Left ventricle myocardium (tissue), 1 donor: ENCODE measurements around a stretch of chr5.

DNA sequence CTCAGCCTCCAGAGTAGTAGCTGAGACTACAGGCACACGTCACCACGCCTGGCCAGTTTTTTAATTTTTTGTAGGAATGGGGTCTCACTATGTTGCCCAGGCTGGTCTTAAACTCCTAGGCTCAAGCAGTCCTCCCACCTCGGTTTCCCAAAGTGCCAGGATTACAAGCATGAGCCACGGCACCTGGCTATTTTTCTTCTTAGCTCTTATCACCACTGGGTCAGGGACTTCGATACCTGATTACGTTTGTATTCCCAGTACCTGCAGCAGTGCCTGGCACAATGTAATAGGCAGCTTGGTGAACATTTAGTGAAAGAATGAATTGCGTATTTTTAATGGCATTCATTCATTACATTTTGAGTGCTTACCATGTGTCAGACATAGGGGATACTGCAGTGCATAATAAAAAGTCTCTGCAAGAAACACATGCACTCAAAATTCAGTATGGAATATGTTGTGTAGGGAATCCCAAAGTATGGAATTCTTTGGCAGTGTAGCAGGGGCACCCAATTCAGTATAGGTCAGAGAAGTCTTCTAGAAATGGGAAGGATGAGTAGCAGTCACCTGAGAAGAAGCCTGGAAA, 10.4 kb downstream of the LARP1 start:
- PRO-cap = no peak

- PRO-cap = no peak
These were observed 35.1 kb downstream of the LARP1 start for GRCh38 chr5:154790017-154790917.

DNA sequence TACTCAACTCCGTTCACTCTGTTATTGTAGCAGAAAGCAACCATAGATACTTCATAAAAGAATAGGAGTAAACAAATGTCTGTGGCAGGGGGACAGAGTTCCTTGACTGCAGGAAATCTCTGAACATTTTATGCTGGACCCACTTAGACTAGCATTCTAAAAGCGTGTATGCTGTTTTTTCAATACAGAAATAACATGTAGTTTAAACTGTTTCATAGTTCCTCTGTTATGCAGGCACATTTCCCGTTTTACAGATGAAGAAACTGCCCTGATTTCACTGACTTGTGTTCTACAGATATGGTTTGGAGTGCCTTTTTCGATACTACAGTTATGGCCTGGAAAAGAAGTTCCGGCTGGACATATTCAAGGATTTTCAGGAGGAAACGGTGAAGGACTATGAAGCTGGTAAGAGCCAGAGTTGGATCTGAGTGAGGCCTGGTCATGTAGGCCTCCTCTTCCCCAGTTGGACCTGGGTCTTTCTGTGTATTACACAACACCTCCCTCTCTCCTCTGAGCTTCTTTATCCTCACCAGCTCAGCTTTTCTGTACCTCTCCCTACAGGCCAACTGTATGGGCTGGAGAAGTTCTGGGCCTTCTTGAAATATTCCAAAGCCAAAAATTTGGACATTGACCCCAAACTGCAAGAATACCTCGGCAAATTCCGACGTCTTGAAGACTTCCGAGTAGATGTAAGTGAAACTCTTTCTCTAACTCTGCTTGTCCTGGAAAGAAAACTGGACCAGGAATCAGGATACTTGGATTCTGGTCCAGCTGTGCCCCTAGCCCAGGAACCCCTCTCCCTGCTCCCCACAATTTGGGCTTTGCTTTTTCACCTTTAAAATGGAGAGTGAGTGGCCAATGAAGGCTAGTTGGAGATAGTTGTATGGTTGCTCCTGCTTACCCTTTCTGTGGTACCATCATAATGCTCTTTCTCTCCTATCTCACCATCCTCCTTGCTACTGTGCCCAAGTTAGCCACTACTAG, 39.2 kb downstream of the FAXDC2 start:
- PRO-cap = no peak

- PRO-cap = no peak
These were observed 31.7 kb downstream of the FAXDC2 start for GRCh38 chr5:154818272-154819478.

- PRO-cap = no peak
These were observed 6.3 kb upstream of the GARIN3 start for GRCh38 chr5:157172253-157172936.

DNA sequence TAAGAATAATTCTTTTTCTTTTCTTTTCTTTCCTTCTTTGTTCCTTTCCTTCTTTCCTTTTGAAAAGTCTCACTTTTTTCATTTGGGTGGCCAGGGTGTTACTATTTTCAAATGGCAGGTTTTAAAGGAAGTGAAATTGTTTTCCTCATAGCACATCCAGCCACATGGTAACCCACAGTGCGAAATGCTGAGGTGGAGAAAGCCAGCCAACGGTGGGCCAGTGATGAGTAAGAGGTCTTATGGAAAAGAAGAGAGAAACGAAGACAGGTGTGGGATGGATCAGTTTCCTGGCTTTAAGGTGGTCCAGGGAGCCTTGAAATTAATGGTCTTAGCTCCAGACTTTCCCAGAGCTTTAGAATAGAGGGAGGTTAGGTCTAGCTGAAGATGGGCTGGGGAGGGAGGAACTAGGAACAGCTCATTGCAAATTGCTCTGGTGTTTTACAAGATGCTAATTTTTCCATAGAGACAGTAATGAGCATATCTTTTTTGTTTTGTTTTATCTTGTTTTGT, 17.7 kb downstream of the ITK start:
- PRO-cap = no peak

- PRO-cap = no peak
These were observed 42.0 kb downstream of the ITK start for GRCh38 chr5:157222385-157223208.

GRCh38 chr5:157249065-157249539, 16.8 kb upstream of the CYFIP2 start:
- PRO-cap = no peak

DNA sequence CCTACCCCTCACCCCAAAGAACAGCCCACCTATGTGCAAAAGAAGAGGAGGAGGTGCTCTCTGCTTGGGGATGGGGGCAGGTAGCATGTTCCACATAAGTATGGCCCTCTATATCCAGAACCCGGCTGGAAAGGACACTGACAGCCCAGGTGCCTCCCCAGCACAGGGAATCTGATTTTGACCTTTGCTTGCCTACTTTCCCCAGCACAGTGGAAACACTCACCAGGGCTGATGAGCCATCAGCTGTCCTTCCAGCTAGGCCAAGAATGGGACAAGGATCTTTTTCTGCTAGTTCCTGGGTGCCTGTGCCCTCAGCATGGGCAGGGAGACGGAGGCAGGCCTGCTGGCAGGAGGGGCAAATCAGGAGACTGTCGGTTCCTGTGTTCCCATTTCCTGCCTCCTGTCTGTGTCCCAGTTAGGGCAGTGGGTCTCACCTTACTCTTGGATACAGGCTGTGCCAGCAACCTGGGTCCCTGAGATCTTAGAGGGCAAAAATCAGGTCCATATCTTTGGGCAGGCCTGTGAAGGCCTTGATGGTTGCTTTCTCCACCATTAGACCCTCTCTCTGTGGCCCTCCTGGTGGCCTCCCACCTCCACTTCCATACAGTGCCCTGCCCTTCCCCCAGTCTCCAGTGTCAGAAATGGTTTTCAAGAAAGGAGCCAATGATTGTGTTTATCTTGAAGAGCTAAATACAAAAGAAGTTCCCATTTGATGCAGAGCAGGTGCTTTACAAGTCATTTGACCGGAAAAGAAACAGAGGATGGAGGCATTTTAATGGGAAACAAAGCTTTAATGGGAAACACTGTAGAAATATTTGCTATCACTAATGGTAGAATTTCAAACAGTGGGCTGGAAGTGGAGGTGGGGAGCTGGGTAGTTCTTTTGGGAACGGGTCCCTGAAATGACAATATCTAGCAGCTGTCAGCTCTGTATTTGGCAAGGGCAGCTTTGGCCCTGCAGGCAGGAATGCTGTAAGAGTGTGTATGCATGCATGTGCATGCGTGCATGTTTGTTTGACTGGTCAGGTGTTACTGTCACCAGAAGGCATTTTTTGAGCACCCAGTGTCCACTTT, 1.4 kb downstream of the CYFIP2 start:
- PRO-cap = no peak

DNA sequence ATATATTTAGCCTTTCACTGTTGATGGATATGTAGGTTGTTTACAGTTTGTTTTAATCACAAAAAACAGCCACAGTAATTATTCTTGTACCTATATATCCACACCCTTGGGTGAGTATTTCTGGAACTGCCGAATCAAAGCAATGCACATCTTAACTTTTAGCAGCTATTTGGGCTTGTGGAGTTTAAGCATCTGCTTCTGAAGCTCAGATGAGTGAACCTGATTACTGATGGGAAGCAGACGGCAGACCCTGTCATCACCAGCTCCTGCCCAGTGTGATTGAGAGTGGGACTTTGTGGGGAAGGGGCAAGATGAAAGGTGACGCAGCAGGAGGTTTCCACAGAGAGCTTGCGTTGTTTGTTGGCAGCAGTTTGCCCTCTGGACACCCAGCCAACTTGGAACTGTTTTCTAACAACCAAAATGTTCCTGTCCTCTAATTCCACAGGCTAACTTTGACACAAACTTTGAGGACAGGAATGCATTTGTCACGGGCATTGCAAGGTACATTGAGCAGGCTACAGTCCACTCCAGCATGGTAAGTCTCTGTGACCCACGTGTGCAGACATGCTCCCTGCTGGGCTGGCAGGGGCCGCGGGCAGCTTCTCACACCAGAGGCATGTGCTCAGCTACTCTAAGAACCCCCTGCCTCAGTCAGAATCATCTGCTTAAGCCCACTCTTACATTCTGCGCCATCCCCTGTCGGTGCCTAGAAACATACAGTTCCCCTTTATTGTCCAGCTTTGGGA, 20.8 kb downstream of the CYFIP2 start:
- PRO-cap = bidirectional peak, plus-strand start at position 525 of the sequence, minus-strand start at position 359 of the sequence

DNA sequence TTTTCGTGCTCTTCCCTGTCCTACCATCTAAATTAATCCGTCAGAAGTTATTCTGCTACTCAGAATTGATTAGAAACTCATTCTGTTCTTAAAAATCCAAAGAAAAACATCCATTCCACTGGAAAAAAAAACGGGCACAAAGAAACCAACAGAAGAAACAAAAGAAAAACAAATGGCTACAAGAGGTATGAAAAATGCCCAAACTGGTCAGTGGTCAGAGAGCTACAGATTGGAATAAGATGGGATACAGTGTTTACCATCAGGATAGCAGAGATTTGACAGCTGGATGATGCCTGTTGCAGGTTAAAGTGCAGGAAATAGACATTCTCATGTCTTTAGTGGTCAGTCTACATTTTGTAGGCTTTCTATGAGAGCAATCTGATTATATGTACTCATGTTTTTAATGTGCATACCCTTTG, 30.3 kb downstream of the FNDC9 start:
- PRO-cap = no peak

- PRO-cap = no peak
These were observed 17.7 kb downstream of the FNDC9 start for GRCh38 chr5:157327721-157328312.

DNA sequence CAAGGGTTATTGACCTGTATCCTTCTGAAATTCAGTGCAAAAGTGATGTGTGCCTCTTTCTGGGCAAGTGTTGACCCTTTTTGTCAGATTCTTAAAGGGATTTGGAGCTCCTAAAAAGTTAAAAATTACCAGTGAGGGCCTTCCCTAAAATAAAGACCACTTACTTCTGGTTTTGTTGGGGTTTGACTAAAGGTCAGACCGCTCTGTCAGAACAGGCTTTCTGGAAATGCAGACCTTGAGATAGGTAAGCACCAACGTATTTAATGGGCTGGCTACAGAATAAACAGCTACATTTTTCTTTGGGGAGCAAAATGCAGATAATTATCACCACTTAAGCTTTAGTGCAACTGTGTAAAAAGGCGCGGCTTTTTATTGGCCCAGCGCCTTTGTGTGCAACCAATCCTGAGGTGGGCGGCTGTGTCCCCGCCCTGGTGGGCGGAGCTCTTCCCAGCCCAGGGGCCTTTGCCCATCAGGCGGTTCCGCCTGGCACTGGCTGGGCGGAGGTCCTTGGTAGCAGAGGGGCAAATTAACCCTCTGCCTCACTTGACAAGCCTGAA, 13.0 kb upstream of the NIPAL4 start:
- PRO-cap = no peak

- PRO-cap = no peak
These were observed 3.6 kb downstream of the NIPAL4 start for GRCh38 chr5:157463587-157464133.

DNA sequence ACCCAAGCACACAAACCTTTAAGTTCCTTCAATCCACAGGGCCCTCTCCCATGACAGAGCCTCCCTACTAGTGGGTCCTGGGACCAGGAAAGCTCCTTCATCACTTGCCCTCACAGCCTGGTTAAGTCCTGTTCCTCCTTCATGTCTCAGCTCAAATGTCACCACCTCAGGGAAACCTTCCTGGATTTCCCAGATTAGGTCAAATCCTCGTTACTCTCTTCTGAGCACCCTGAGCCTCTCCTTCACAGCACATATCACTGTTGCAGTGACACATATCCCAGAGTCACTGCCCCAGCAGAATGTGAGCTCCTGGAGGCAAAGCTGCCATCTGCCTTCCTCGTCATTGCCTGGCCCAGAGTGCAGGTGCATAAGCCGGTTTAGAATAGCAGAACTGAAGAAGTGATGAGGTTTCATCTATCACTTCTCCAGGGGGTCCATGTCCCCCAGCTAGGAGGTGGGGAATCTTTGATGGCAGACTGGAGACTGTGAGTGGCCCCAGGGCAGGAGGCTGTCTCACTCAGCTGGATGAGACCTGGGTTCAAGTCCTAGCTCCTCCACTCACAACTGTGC, 25.7 kb downstream of the NIPAL4 start:
- PRO-cap = no peak

- PRO-cap = no peak
These were observed 40.0 kb downstream of the NIPAL4 start for GRCh38 chr5:157500046-157500421.

GRCh38 chr5:157596352-157596909, 20.9 kb upstream of the ADAM19 start:
- PRO-cap = no peak

- PRO-cap = no peak
These were observed 1.2 kb downstream of the CLINT1 start for GRCh38 chr5:157857800-157858175.

- PRO-cap = no peak
These were observed 614.1 kb downstream of the EBF1 start for GRCh38 chr5:158485477-158486063.

DNA sequence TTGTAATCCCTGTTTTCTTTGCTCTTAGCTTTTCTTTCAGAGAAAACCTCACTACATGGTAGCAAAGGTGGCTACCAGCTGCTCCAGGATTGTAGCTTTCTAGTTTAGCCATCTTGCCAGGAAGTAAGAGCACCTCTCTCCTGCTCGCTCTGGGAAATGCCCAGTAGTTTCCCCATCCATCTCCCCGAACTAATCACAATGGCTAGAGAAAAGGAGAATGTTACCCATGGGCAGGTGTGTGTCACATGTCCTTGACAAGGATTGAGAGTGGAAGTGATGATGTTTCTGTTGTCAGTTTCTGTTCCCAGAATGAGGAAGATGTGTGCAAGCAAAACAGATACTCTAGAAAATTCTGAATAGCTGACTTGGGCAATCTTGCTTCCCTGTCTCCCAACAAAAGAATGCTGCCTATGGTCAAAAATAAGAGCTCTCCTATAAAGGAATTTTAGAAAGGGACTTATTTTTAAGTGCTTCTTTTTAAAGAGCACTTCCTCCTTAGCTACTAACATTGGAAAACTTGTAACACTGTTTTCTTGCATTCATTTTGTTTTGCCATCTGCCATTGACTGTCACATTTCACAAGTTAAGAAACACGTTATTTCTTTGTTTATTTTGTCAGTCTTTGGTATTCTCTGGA, 429.5 kb downstream of the EBF1 start:
- PRO-cap = no peak